Left lobe of liver (tissue), 1 donor: ENCODE results near the genes SRGAP1, WIF1 and LEMD3.

DNA sequence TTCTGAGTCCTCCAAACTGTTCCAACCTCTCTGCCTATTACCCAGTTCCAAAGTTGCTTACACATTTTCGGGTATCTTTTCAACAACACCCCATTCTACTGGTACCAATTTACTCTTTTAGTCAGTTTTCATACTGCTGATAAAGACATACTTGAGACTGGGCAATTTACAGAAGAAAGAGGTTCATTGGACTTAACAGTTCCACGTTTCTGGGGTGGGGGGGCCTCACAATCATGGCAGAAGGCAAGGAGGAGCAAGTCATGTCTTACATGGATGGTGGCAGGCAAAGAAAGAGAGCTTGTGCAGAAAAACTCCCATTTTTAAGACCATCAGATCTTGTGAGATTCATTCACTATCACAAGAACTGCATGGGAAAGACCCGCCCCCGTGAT lies 85.3 kb downstream of the USP15 start:
- PRO-cap = no peak

DNA sequence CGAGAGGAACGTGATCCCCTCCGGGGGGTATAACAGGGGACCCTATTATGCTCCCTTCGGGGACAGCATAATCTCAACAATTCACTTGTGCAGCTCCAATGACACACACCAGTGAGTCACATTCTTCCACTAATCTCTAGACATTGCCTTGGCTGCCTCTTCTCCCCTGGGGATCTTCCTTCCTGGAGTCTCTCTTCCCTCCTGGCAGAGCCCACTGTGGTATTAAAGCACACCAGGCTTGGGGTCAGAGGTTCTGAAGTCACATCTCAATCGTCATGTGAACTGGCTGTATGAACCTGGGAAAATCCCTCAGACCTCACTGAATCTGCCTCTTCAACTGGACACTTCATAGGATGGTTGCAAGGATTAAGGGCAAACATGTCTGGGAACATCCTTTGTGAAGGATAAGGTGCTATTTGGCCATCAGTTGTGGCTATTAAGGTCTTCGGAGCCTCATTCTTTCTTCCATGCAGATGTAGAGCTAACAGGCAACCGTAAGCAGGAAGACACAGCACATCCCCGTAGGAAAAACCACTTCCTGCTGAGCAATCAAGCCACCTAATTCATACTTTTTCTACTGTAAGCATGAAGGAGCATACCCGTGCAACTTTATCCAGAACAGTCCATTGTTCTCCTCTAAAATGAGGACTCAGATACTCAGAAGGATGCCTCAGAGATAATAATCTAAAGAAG lies 232.2 kb downstream of the PPM1H start:
- PRO-cap = no peak

DNA sequence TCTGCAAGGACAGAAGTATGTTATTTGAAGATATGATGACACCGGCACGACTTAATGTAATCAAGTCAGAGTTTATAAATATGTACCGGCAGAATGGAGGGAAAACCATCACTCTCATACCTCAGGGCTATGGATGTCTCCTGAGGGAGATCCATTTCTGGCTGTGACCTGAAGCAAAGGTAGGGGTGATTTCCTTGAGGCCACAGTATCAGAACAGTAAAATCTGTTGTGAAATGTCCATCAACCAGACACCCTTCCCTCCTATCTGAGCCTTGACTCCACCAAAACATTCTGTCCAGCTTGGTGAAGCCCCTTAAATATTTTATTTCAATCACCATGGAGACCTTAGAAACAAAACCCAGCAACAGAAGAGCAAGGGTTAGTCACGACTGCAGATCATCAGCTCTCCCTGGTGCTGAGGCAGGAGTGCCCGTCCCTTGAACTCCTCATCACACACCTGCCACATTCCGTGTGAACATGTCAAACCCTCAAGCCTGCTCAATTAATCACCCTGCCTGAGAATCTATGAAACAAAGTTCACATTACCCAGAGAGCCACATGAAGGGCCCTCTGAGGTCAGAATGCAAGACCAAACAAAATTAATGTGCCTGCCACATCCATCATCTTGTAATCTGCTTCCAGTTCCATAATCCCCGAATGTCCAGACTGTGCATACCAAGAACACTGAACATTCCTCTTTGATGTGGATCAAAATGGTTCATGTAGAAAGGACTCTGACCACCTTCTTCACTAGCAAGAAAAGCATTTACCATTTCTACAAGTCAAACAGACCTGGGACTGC lies 203.0 kb downstream of the PPM1H start:
- PRO-cap = no peak

DNA sequence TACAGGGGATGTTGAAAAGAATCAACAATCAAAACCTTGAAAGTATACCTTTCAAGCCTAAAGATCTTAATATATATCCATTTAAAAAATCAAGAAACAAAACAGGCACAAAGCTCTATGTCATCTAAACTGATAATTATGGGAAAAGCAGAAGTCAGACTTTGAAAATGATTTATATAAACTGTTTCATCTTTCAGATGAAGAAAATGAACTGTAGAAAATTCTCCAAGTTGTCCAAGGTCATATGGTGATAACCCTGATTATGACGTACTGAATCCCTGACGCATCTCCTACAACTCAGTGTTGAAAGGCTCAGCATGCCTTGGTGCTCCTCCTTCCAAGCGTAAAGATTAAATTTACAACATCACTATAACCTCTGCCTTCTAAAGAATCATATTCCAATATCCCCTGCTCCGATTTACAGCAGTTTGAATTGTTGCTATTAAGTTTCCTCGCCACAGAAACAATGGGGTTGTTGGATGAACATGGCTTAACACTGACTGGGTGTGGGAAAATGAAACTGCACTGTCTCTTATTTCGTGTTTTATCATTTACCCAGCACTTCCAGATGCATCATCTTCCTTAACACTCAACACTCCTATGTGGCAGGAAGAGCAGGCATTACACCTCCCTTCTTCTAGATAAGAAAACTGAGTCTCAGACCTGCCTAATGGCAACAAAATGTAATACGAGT lies 74.4 kb downstream of the PPM1H start:
- PRO-cap = no peak

DNA sequence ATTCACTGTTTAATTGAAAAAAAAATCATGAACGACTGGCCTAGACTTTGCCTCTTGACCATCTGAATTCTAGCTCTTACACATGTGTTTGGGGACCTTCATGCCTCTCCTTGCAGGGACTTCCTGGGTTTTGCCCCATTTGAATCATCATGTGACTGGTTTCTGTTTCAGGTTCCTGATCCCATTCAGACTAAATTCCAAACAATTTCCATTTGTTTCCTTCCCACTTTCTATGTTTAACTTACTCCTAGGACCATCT lies 125.5 kb upstream of the AVPR1A start:
- PRO-cap = unidirectional peak, minus-strand start at position 89 of the sequence

- PRO-cap = bidirectional peak, plus-strand start at chr12:63843828, minus-strand start at chr12:63843645; bidirectional peak, plus-strand start at chr12:63844052, minus-strand start at chr12:63843944
These were observed 999 bp upstream of the SRGAP1 start for GRCh38 chr12:63843202-63844199.

- PRO-cap = no peak
These were observed at the start of gene SRGAP1 for GRCh38 chr12:63844200-63844948. SRGAP1 (plus strand) TSS chr12:63844700.

- PRO-cap = no peak
These were observed 17.9 kb downstream of the SRGAP1 start for GRCh38 chr12:63861991-63863127.

DNA sequence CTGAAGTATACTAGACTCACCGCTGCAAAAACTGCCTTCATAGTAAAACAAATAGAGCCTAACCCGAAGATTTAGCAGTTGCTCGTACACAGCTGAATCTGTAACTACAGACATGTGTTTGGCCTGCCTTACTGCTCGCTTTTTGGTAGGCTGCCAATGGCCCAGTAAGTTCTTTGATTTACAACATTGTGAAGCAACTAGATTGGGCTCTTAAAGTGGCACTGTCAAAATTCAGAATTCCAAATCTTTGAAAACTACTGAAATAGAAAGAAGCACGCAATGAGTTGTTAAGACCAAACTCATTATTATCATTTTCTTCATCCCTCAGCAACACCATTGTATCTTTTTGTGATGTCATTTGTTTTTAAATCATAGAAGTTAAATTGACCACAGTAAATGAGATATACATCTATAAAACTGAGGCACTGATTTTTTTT lies 138.8 kb downstream of the KICS2 start:
- PRO-cap = no peak

DNA sequence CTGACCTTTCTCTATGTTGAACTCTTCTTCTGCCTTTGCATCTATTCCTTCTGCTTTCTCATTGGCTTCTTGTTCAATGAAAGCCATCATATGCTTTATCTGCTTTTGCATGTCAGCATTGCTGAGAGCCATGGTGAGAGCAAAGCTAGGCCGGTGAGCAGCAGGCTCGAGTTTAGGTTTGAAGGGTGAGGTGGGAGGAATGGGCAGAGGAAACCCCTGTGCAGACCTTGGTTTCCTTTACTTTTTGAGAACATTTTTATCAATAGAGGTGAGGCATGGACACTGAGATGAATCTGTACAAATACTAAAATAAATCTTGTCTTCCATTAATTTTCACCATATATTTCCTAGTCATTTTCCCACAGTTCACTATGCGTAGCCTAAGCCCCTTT lies 51.9 kb downstream of the C12orf56 start:
- PRO-cap = no peak

GRCh38 chr12:64630135-64631479 lies 20.3 kb downstream of the RASSF3 start:
- PRO-cap = no peak

GRCh38 chr12:64650897-64651294 lies 40.6 kb downstream of the RASSF3 start:
- PRO-cap = no peak

DNA sequence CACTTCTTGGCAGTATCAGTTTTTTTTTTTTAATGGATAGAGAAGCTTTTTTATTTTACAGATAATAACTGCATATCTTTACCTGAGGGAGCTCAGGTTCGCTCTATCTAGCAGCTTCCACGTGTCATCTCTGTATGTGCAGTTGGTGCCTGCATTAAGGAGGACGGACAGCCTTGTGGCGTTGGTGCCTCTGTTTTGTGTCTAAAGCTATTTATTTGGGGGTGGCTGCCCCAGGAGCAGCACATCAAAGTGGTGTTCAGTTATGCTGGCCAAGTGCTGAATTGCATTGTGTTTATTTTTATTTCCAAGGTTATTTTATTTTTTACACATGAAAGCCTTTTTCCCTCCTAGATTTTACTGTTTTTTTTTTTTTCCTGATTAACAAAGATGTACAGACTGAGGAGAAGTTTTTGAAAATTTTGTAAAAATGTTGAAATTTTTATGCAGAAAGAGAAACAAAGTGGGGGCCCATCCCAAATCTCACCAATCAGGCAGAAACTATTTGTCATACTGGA lies 59.8 kb downstream of the RASSF3 start:
- PRO-cap = no peak

DNA sequence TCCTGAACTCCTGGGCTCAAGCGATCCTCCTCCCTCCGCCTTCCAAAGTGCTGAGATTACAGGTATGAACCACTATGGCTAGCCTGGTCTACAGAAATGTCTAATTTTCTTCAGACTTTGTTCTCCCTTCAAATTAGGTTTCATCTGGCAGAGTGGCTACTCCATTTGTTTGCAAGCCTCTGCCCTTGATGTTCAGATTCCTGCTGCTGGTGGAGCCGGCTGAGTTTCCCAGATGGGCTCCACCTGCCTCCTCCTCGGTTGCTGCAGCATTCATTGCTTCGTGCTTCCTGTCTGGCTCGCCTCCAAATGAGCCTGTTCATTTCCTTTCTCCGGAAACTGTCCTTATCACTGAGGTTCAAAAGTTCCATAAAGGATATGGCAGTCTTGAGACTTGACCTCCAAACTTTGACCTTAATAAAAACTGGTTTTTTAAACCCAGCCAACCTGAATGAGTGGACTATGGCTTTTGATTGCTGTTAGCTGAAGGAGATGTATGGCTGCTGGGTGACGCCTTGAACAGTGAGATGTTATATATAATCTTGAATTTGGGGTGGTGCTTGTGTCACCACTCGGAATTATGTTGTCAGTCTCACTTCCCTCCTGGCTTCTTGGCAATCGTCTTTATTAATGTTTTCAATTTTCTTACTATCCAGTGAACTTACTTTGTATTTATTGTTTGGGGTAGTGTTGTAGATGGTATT lies 62.6 kb downstream of the RASSF3 start:
- PRO-cap = no peak

GRCh38 chr12:65121006-65121804 lies at the start of gene WIF1:
WIF1 (minus strand) TSS chr12:65121305.
- PRO-cap = no peak

DNA sequence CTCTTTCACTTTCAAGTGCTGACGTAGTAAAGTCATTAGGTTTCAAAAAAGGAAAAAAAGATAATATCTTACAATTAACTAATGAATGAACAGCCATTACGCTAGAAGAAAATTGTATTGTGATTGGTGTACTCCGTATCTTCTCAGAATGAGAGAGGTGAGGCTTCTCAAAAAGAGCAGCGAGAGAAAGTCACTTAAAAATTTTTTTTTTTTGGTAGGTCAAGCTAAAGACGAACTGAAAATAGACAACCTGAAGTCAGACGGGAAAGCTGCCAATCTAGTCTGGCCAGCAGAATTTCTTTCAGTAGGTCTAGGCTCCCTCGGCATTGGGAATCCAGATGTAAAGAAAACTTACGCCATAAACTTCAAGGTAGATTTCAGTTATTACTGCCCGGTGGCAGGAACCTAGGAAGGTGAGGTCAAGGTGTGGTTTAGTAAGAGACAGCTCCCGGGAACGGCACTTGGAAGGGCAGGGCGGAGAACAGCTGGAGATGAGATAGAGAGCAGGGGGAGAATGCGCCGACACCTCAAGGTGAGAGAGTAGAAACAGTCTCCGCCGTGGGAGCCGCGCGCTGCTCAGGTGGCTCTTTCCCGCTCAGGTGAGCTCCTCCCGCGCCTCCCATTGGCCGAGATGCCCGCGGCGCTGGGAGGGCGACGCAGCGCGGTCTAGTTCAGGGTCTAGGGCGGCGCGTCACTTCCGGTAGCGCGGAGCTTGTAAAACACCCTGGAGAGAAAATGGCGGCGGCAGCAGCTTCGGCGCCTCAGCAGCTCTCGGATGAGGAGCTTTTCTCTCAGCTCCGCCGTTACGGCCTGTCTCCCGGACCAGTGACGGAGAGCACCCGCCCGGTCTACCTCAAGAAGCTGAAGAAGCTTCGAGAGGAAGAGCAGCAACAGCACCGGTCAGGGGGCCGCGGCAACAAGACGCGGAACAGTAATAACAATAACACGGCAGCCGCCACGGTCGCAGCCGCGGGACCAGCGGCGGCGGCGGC lies at the start of gene LEMD3:
LEMD3 (plus strand) TSS at position 722 of the 992 bp plus-strand sequence.
- PRO-cap = bidirectional peak, plus-strand start at position 722 of the sequence, minus-strand start at position 534 of the sequence

DNA sequence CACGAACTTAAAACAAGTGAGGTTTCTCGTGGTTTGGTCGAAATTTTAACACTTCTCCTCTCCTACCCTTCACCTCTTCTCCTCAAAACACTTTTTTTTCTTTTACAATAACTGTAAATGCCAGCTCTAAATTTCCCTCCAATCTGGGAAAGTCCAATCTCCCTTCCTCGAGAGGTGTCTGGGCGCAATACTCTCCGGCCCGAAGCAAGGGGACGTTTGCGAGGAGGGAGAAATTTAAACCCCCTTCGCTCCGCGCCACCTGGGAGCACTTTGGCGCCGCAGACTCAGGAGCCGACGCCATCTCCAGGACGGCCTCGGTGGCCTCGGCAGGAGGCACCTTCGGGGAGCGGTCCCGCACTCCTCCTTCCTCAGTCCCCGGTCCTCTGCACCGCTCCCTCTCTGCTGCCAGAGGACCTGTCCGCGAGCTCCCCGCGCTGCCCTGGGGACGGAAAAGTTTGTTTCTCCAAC lies 95.4 kb upstream of the HMGA2 start:
- PRO-cap = no peak

DNA sequence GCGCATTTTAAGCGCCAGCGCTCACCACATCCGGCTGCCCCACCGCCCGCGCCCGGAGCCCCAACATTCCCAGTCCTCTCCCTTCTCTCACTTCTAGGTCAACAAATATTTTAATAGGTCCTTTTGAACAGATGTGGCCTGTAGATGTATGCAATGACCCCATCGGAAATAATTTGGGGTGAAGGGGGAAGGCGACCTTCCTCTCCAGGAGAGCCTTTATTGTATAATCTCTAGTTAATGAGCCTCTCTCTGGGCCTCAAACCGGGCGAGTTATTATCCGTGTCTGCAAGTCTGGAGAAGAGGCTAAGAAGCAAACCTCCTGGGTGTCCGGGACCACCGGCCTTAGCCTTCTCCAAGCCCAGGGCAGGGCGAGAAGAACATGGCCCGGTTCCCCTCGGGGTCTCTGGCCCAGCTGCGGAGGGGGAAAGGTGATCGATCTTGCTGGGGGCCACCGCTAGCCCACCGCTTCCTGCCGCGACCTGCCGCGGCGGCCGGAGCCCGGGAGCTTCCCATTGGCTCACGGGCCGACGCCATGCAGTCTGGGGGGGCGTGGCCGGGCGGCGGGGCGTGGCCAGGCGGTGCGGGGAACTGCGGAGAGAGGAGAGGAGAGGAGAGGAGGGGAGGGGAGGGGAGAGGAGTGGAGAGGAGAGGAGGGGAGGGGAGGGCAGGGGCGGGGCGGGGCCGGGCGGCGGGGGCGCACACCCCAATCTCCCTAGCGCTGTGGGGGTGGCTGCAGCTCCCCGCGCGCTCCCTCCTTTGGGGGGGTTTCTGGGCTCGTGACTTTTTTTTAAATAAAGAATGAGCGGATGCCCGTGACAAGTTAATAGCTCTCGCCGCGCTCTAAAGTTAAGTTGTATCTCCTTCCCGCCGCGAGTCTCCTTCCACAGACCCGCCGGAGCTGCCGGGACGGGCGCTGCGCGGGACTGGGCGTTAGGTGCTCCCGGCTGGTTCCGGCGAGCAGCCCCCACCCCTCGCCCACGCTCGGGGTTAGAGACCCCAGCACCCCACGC lies 83.0 kb upstream of the HMGA2 start:
- PRO-cap = no peak

- PRO-cap = no peak
These were observed 1.6 kb upstream of the HMGA2 start for GRCh38 chr12:65822572-65823277.

GRCh38 chr12:66127704-66128034 lies 2.9 kb downstream of the LLPH start:
- PRO-cap = no peak